LUHMES (cell line): ENCODE data around the gene ZSCAN18.

- PRO-cap, result no peak
Measured at GRCh38 chr19:57788358-57789088, 19.0 kb downstream of the ZNF586 start.

- PRO-cap, result no peak
Measured at GRCh38 chr19:57841256-57841827, 8.3 kb upstream of the ZNF587 start.

DNA sequence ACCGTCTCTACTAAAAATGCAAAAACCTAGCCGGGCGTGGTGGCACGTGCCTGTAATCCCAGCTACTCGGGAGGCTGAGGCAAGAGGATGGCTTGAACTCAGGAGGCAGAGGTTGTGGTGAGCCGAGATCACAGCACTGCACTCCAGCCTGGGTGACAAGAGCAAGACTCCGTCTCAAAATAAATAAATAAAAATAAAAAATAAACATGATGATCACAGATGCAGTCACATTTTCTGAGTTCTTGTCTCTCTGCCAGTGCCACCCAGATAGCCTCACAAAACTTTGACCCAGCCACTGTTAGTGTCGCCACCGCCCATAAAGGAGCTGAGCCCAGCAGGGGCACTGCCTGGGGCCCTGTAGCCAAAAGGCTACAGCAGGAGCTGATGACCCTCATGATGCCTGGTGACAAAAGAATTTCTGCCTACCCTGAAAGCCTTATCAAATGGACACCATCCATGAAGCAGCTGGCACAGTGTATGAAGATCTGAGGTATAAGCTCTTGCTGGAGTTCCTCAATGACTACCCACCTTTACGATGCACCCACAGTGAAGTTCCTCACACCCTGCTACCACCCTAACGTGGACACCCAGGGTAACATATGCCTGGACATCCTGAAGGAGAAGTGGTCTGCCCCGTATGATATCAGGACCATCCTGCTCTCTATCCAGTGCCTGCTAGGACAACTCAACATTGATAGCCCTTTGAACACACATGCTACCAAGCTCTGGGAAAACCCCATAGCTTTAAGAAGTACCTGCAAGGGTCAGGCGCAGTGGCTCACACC is 18.2 kb downstream of the ZNF587 start:
- PRO-cap, result no peak

GRCh38 chr19:57998987-57999638 is 3.5 kb downstream of the ZNF606 start:
- PRO-cap, result no peak

GRCh38 chr19:58004456-58004933 is 1.9 kb upstream of the ZNF606 start:
- PRO-cap, result no peak

- PRO-cap, result no peak
Measured at GRCh38 chr19:58054576-58055583, 4.2 kb upstream of the ZNF135 start.

GRCh38 chr19:58097387-58098327 is at the start of gene ZSCAN18:
ZSCAN18 (minus strand) TSS chr19:58098231.
- PRO-cap, result bidirectional peak, plus-strand start at chr19:58098432, minus-strand start at chr19:58098229

GRCh38 chr19:58098328-58099126 is 496 bp upstream of the ZSCAN18 start:
- PRO-cap, result bidirectional peak, plus-strand start at chr19:58098432, minus-strand start at chr19:58098229

DNA sequence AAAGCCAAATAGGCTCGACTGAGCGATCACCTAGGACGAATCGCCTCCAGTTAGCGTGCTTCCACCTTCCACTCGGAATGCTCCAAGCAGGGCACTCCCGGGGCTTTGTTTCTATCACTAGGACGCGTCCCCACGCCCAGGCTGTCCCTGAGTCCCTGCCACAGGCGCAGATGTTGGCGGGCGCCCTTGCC is 505 bp upstream of the ZNF544 start:
- PRO-cap, result unidirectional peak, plus-strand start at position 93 of the sequence

DNA sequence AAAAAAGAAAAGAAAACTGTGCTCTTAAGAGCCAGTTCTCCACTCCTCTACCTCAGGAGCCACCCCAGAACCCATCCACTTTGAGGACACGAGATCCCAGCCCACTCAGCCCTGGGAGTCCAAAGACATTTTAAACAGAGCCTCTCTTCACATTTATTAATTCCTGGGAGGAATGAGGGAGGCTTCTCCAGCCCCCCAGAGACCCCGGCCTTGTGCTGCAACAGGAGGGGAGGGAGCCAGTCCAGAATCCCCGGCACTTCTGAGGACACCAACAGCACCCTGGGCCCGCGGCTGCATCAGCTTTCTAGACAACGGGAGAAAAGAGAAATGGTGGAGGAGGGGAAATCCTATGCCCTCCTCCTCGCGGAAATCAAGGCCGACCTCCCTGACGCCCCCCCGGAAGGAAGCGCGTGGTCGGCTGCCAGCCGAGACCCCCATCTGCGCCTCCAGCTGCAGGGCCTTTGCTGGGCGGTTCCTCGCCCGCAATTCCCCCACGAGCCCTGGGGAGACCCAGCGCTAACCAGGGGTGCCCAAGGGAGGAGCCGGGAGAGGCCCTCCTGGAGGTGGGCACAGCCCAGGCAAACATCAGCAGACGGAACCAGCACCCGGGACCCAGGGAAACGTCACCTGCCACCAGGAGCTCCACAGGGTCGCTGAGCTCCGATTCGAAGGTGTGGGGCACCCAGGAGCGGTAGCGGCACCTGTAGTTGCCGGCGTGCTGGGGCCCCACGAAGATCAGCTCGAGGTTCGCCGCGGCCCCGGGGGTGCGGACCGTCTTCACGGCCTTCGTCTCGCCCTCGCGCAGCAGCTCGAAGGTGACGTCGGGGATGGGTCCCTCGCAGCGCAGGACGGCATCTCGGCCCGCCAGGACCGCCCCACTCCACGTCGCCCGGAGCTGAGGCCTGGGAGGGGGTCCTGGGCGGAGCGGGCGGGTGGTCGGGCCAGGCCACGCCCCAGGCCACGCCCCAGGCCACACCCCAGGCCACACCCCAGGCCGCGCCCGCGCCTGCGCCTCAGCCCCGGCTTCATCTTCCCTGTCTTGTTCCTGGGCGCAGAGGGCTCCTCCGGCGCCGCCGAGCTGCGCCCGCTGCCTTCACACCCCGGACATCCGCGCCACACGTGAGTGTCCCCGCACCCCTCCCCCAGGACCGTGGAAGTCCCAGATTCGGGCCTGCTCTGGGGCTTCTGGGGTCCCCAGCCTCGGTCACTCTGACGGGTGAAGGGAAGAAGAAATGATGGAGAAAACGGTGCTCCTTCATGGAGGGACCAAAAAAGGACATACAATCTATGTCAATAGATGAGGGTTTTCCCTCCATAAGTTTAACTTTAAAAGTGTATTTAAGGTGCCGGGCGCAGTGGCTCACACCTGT is 6.1 kb downstream of the A1BG start:
- PRO-cap, result bidirectional peak, plus-strand start at position 1,027 of the sequence, minus-strand start at position 898 of the sequence

DNA sequence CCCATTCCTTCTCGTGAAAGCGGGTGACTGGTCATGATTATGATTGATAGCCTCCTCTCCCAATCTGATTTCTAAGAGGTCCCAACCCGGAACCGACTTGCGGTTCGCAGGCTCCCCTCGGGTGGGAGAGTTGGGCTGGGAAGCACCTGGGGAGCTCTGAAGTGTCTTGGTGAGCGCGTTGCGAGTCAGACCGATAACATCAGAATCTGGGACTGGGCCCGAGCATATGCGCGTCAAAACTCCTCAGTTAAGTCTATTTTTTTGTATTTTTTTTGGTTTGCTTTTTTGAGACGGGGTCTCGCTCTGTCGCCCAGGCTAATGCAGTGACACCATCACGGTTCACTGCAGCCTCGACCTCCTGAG is 404 bp upstream of the ZNF837 start:
- PRO-cap, result bidirectional peak, plus-strand start at position 101 of the sequence, minus-strand start outside the sequence

DNA sequence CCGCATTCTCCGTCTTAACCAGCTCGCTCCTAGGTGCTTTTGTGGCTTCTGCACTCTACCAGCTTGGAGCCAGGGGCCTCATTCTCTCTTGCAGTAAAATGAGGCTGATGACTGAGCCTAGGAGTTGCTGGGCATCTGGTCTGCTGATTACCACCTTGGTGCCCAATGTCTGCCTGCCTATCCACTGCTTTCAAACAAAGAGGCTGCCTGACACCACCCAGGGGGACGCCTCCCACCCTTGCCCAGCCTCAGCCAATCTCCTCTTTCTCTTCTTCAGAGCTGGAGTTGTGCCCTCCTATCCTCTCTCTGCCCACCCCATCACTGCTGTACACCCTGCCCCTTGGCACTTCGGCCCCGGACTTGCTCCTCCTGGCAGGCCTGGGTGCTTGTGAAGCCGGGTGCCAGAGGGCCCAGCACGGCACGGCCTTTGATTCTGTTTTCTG is 4.8 kb downstream of the RNF225 start:
- PRO-cap, result bidirectional peak, plus-strand start at position 345 of the sequence, minus-strand start at position 166 of the sequence

- PRO-cap, result no peak
Measured at GRCh38 chr19:58573869-58574291, 745 bp upstream of the MZF1 start.

DNA sequence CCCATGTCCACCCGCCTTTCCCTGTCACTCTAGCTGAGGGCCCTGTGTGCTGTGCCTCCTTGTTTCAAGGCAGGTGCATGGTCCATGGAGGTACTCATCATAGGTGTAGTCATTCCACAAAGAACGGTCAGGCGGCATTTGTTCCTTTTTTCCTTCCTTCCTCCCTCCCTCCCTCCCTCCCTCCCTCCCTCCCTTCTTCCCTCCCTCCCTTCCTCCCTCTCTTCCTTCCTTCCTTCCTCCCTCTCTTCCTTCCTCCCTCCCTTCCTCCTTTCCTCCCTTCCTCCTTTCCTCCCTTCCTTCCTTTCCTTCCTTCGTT is 3.0 kb upstream of the MZF1 start:
- PRO-cap, result no peak